ENCODE data around the genes ZNF729, ZNF724 and ZNF681.

- RAMPAGE, long total RNA = no peak
- RRBS = no CpG with 5 or more reads among the region's 27 CpGs
These were observed 9.7 kb downstream of the ATP13A1 start for GRCh38 chr19:19653631-19654337.

DNA sequence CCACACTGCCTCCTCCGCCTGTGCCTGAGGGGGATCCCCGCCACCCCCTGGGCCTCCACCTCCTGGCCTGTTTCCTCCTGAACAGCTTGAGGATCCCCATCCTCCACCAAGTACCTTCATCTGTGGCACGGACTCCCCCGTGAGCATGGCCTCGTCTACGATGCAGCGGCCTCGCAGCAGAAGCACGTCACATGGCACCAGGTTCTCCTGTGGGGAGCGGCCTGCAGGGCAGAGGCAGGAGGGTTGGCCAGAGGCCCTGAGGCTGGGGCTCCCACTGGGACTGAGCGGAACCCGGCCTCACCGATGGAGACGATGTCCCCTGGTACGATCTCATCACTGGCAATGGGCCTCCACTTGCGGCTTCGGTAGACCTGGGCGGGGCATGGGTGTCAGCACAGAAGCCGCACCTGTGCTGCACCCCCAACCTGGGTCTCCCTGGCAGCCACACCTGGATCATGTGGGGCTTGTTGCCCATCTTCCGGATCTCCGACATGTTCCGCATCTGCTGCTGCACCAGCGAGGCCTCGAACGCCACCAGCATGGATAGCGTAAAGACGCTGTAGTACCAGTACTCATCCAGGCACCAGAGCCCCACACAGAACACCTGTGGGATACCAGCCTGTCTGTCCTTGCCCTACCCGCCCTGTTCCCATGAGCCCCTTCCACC lies 6.8 kb downstream of the ATP13A1 start:
- RAMPAGE, long total RNA = no peak
- RRBS = no CpG with 5 or more reads among the region's 28 CpGs

- RAMPAGE, long total RNA = no peak
- RRBS = no CpG with 5 or more reads among the region's 8 CpGs
These were observed 190.9 kb downstream of the ZNF486 start for GRCh38 chr19:20357876-20358442.

DNA sequence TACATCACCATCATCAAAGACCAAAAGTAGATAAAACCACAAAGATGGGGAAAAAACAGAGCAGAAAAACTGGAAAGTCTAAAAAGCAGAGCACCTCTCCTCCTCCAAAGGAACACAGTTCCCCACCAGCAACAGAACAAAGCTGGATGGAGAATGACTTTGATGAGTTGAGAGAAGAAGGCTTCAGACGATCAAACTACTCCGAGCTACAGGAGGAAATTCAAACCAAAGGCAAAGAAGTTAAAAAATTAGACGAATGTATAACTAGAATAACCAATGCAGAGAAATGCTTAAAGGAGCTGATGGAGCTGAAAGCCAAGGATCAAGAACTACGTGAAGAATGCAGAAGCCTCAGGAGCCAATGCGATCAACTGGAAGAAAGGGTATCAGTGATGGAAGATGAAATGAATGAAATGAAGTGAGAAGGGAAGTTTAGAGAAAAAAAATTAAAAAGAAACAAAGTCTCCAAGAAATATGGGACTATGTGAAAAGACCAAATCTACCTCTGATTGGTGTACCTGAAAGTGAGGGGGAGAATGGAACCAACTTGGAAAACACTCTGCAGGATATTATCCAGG lies 32.7 kb downstream of the ZNF66 start:
- RAMPAGE, long total RNA = no peak
- RRBS = no CpG with 5 or more reads among the region's 5 CpGs

GRCh38 chr19:21567518-21568455 lies 62.4 kb downstream of the ZNF429 start:
- RAMPAGE, long total RNA = no peak
- RRBS = no CpG with 5 or more reads among the region's 14 CpGs

DNA sequence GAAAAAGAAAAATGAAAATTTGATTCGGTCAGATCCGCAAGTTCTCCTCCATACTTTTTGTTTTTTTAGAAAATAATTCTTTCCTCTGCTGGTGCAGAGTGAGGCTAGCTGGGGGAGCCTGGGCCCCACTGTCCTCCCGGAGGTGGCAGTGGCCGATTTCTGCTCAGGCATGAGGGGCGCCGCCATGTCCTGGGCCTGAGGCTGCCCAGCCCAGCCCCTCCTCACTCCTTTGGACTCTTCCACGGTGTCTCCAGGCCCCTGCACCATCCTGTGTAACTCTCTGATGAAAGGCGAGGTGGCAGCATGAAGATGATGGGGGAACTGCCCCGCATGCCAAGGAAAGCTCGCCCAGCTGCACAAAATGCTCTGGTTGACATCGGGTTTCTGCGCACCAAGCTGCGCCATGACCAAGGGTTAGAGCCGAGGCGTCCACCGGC lies 58.2 kb downstream of the ZNF100 start:
- RAMPAGE, long total RNA = no peak
- RRBS = no CpG with 5 or more reads among the region's 16 CpGs

- RAMPAGE, long total RNA = no peak
- RRBS = no CpG with 5 or more reads among the region's 28 CpGs
These were observed 18.6 kb upstream of the ZNF676 start for GRCh38 chr19:22215051-22216017.

- RAMPAGE, long total RNA = no peak
- RRBS = no CpG with 5 or more reads among the region's 16 CpGs
These were observed at the start of gene ZNF729 for GRCh38 chr19:22286172-22286493. TSS of gene ZNF729 (plus strand) at chr19:22286441.

DNA sequence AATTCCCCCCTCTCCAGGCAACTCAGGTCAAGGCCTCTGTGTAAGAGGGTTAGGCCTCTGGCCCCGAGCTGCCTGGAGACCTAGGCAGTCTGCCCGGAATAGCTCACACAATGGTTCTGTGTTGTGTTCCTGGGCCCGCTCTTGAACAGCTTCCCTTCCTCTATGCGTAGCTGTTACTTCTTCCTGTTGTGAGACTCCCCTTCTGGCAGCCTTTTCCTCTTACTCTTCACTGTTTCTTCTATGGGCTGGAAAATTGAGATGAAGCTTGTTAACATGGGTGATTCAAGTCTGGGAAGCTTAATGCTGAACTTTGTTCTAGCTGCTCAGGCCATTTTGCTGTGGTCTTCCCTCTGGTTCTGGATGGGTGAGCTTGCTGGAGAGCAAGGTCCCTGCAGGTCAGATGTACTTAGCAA lies 14.6 kb upstream of the ZNF492 start:
- RAMPAGE, long total RNA = no peak
- RRBS = no CpG with 5 or more reads among the region's 4 CpGs

DNA sequence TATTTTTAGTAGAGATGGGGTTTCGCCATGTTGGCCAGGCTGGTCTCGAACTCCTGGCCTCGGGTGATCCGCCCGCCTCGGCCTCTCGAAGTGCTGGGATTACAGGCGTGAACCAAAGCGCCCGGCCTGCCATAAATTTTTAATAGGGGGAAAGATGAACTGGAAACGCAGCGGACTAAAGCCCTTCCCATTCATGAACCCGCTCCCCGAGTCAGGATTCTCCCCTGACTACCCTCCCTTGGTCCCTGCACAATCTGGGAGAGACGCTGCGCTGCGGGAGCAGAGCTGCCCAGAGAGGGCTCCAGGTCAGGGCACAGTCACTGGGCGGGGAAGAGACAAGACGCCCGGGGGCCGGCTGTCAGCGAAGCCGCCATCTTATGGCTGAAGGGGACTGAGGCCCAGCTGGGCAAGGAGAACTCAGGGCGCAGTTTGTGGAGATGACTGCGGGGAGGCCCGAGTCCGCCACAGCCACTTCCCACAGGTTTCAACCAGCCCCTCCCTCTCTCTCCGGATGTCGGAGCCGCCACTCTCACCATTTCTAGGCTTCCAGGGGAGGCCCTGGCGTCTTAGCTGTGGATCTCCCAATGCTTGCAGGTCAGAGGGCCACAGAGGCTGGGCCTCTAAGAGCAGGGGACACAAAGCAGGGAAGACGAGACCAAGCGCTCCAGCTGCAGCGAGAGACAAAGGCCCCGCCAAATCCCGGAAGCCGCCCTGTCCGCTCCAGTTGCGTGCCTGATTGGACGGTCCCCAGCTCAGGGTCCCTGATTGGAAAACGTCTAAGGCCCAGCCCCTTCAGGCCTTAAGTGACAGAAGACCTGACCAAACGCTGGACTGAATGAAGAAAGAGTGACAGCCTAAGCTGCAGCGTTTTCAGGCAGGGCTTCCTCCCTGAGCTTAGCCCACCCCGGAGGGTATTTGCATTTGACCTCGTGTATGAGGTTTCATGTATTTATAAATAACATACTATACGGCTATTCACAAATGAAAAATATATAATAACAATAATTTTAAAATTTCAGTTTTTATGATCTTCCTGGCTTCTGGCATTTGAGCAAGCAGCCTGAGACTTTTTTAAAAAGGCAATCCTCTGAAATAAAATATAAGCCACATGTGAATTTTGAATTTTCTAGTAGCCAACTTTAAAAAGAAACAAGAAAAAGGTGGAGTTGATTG lies at the start of gene ZNF724:
Gene ZNF724 (minus strand): TSS at position 688 of the 1,173 bp plus-strand sequence.
- RAMPAGE, long total RNA = start-site peak on the minus strand centred at position 662 of the sequence, 122 bp wide, 350 and 529 reads in 2 replicates
- RRBS = no CpG with 5 or more reads among the region's 46 CpGs

GRCh38 chr19:23666065-23666629 lies 20.9 kb downstream of the ZNF675 start:
- RAMPAGE, long total RNA = no peak
- RRBS = no CpG with 5 or more reads among the region's 3 CpGs

GRCh38 chr19:23757982-23759217 lies at the start of gene ZNF681:
TSS of gene ZNF681 (minus strand) at chr19:23758891.
- RAMPAGE, long total RNA = start-site peak on the minus strand at chr19:23758846-23758867, 82 and 34 reads in 2 replicates
- RRBS = 2% methylated on average over 14 of the region's 45 CpGs

DNA sequence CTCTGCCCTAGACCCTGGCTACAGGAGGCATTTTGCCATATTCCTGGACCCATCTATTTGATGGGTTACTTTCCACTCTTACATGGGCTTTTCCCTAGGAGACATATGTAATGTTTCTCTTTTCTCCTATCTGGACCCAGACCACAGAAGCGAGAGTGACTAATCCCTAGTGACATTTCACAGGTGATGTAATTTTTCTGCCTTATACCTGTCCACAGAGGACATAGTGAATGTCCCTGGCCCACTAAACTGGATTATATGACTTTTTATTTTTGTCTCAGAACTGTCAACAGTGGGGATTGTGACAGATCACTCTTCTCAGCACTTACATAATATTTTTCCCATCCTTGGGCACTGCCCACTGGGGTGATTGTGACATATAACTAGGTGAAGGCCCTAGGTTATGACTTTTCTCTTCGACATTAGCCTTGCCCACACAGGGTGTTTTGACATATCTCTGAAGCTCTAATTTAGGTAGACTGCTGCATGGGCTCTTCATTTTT lies 7.9 kb upstream of the ZNF726 start:
- RAMPAGE, long total RNA = no peak
- RRBS = no CpG with 5 or more reads among the region's 2 CpGs

DNA sequence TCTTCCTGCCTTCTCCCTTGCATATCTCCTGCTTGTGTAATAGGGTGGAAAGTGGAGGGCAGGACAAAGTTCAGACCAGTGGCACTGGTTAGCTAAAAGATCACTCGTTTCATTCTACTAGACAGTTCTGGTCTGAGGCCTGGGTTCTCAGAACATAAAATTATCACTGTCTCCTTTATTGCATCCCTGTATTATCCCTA lies 52.9 kb downstream of the ZNF726 start:
- RAMPAGE, long total RNA = no peak
- RRBS = no CpG with 5 or more reads among the region's 1 CpG

GRCh38 chr19:24002762-24003388 lies 84.1 kb upstream of the ZNF254 start:
- RAMPAGE, long total RNA = no peak
- RRBS = no CpG with 5 or more reads among the region's 21 CpGs

GRCh38 chr19:24033356-24034510 lies 53.3 kb upstream of the ZNF254 start:
- RAMPAGE, long total RNA = start-site peak on the plus strand at chr19:24033462-24033558, 351 and 393 reads in 2 replicates
- RRBS = 3% methylated on average over 8 of the region's 53 CpGs

- RAMPAGE, long total RNA = no peak
- RRBS = no CpG with 5 or more reads among the region's 5 CpGs
These were observed 1432.1 kb downstream of the UQCRFS1 start for GRCh38 chr19:27780692-27781336.

GRCh38 chr19:28008512-28008711 lies 1204.5 kb downstream of the UQCRFS1 start:
- RAMPAGE, long total RNA = no peak
- RRBS = no CpG with 5 or more reads among the region's 3 CpGs

DNA sequence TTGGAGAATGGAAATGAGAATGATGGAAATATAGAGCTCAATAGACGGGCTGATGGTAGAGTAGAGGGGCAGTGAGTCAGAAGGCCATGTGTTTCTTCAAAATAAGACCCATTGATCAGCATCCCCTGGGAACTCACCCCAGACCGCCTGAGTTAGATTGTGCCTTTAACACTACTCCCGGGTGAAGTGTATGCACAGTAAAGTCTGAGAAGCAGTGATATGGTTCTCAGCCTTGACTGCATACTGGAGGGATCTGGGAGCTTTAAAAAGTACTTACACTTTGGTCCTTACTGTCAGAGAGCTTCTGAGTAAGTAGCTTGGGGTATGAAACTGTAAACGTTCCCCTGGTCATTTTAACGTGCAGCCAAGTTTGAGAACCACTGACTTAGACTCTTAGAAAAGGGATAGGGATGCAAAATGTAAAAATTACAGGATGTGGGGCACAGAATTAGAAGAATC lies 609.0 kb downstream of the UQCRFS1 start:
- RAMPAGE, long total RNA = no peak
- RRBS = no CpG with 5 or more reads among the region's 5 CpGs

GRCh38 chr19:28614578-28615928 lies 597.9 kb downstream of the UQCRFS1 start:
- RAMPAGE, long total RNA = no peak
- RRBS = no CpG with 5 or more reads among the region's 15 CpGs